ENCODE data around the gene DNAH17.

GRCh38 chr17:78049644-78050649 is 78.6 kb downstream of the TMC6 start:
- PRO-cap = no peak

DNA sequence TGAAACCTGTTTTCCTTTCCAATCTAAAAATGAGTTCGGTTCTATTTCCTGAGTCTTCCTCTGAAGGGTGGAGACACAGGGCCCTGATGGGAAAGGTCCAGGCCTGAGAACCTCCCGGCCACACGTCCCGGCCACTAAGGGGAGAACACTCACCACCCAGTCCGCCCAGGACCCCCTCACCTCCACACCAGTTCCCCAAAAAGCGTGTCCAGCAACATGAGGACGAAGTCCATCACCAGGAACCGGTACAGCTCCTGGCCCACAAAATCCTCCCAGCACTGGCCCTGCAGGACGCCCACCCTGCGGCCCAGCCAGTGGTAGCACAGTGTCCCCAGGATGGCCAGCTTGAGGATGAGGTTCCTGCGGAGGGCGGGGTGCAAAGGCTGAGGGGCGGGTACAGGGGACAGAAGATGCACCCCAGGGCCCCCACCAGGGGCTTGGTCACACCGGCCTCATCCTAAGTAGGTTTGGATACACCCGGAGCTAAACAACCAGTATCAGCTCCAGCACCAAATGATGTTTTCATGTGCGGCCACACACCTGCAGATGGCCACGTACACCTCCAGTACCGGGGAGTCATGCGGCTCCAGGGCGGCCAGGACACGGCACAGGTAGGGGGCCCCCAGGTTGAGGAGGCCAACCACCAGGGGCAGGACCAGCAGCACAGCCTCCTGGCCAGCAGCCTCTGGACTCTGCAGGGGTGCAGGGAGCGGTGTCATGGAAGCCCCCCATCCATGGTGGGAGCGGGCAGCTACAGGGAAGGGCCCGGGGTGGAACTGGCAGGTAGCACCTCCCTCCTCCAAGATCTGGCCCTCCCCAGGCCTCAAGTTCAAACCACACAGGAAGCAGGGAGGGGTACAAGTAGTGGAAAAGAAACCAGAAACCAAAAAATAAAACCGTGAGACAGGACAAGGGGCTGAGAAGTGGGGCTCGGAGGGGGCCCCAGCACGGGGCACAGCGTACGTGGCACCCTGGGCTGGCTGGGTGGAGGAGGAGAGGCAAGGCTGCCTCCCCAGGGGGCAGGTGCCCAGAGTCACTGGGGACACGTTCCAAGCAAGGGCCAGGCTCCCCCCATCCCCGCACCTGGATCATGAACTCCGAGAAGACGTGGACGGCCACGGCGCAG is 7.7 kb downstream of the TMC6 start:
- PRO-cap = no peak

DNA sequence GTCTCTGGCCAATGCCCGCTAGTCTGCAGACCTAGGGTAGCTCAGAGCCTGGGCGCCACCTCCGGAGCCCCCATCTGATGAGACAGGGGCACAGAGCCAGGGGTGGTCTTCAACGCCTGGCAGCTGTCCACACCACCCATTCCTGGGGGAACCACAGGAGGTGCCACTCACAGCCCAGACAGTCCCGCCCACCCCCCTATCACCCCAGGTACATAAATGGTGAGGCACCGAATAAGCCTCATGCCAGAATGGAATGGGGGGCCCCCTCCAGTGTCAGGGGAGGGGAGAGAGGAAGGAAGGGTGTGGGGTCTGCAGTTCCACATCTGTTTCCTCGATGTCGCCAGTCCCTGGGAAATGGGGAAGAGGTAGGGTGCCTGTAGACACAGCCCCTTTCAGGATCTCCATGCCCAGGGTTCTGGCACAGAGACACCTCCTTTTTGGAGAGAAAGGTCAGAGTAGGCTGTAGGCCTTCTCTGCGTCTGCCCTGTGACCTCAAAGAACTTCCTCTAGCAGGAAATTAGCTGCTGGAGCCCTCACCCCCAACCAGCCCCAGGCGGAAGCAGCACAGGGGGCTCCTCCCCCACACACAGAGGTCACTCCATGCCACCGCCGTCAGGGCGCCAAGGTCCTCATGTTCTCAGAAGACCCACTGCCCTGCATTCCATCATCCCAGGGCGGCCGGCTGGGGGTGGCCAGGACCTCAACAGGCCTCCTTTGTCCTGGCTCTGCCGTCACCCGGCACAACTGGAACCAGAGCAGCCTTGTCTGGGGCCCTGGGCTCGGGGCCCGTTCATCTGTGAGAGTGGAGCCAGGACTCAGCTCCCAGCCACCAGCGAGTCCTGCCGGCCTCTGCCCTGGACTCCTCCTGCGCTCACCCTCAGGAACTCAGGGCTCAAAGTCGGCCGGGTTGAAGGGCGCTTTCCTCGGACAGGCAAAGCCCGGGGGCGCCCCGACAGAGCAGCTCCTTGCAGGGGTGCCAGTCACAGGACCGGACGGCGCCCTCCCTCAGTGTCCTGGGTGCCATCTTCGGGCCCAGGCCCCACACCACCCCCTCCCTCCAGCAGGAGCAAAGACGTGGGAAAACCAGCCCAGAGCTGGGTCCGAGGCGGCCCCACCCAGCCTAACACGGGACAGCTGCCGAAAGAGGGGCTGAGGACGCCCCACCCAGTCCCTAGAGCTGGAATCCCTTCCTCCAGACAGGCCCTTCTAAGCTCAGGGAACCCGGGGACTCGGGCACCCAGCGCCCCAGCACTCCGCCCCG is 1.3 kb downstream of the TMC6 start:
- PRO-cap = no peak

- PRO-cap = no peak
Observed at GRCh38 chr17:78137454-78138229, 7.1 kb downstream of the TMC8 start.

DNA sequence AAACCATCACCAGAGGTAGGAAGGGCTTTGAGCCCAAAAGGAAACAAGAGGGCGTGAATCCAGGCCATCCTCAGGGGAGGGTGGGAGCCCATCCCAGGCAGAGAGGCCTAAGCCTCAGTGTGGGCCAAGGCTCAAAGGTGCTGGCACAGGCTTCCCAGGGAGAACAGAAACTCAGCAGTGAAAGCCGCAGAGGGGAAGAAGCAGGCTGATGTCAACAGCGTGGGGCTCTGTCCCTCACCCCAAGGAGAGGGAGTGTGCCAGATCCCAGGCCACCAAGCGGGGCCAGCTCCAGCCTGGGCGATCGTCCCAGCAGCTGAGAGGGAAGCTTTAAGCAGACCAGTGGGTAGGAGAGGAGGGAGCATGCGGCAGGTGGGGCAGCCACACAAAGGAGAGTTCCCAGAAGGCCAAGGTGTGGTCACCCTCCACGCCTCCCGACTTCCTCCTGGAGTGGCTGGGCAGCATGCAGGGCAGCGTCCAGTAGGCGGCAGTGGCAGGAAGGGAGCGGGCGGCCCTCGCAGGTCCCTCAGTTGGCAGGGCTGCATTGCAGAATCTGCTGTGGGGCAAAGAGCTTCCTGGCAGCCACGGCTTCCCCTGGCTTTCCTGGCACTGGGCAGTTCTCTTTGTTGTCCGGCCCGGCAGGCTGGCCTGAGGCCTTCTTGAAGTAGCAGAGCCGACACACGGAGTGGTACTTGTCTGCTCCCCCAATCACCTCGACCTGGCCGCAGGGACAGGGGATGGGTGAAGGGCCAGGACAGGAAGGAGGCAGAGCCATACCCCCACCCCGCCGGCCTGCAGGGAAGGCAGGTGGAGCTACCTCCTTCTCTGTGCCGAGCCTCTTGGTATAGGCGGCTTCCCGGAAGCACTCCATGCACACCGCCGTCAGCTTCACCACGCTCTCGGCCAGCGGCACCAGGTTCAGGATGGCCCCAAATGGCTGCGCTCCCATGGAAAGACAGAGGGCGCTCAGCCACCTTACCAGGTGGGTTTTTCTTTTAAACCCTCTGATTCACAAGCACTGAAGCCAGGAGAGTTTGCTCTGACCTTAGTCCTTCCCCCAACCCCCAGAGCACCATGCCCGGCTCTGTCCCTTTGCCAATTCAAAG is 6.2 kb downstream of the SYNGR2 start:
- PRO-cap = no peak

DNA sequence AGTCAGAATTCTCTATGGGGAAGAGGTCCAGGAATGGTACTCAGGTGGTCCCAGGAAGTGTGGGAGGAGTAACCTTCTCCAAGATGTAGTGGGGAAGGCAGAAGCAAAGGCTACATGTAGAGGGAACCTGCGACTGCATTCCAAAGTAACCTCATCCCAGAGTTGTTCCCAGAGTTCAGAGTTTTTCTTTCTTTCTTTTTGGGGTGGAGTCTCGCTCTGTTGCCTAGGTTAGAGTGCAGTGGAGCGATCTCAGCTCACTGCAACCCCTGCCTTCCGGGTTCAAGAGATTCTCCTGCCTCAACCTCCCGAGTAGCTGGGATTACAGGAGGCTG is 1.5 kb downstream of the TK1 start:
- PRO-cap = no peak

DNA sequence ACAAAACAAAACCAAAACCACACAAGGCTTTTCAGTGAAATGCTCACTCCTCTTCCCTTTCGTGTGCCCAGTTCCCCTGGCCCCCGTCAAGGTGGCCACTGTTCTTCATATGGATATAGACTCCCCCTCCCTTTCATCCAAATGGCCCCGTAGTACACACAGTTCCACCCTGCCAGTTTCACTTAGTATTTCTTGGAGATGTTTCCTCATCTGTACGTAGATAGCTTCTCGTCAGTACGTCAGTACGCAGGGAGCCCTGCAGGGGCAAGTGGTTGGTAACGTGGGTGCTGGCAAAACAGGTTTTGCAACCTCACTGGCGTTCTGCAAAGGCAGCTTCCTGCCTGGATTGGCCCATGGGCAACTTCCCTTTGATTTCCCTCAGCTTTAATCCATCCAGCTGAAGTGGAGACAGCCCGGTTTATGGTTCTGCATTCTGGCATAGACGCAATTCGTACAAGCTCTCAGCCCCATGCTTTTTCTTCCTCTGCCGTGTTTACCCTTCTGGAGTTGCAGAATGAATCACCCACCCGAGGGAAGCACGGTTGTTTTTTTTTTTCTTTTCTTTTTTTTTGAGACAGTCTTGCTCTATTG is 11.8 kb downstream of the AFMID start:
- PRO-cap = no peak

GRCh38 chr17:78230978-78231534 is 375 bp upstream of the TMEM235 start:
- PRO-cap = no peak

DNA sequence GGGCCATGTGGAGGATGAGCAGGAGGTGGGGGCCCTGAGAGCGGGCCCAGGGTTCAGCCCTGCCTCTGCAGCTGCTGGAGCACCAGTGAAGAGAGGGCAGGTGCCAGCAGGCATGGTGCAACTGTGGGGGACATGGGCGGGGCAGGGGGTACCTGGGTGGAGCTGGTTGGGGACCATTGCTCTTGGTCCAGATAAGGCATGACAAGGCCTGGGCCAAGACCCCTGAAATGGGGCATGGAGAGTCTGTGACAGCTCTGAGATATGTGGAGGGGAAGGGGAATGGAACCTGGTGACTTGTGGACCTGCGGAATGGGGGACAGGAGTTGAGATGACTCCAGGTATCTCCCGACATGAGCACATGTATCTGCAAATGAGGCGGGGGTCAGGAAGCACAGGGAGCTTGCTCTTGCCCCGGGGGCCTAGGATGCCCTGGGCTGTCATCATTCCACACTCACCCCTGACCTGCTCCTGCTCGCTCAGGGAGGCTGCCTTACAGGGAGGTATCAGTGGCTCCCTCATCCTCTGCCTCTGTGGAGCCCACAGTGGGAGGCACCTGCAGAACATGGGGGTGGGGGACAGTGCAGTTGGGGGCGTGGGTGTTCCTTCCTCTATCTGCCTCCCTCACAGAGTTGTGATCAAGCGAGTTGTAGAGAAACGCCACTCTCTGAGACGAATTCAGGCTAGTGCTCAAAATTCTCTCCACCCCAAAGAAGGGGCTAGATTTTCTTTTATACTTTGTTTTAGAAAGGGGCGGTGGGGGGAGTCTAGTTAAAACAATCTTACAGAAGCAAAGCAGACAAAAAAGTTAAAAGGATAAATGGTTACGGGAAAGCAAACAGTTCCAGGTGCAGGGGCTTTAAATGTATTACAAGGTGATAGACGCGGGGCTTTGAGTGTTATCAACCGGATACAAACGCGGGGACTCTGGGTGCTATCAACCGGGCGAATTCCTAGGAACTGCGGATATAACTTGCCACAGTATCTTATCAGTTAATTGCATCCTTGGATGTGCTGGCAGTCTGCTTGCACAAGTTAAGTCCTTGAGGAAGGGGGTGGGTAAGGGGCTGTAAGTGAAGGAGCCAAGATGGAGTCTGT is 40.3 kb downstream of the TMEM235 start:
- PRO-cap = no peak

DNA sequence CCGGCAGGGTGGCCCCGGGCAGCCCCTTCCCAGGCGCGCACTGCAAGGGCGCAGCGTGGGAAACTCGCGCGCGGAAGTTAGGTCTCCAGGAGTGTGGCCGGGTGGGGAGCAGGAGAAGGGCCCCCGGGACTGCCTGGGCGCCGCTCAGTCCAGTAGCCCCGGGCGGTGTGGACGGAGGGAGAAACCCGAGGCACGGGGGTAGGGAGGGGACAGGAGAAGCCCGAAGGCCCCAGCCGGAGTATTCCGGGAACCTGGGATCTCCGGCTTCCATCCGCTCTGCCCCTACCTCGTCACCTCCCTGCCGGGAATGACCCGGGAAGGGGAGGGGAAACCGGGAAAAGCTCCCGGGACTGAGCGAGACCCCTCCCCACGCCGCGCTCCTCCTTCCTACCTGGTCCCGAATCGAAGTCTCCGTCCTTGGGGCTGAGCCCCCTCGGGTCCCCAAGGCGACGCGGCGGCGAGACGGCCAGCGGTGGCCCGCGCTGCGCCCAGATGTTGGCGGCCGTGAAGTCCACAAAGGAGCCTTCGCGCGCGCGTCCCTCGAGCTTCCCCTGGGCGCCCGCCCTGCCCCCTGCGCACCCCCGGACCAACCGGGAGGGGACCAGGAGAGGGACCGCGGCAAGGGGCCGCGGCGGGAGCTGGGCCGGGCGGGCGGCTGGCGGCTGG is 385 bp downstream of the SOCS3 start:
- PRO-cap = unidirectional peak, minus-strand start at position 202 of the sequence; unidirectional peak, minus-strand start at position 309 of the sequence

GRCh38 chr17:78378795-78379483 is 490 bp downstream of the PGS1 start:
- PRO-cap = bidirectional peak, plus-strand start at chr17:78379332, minus-strand start at chr17:78379257

GRCh38 chr17:78425810-78426901 is 47.7 kb downstream of the PGS1 start:
- PRO-cap = no peak

- PRO-cap = no peak
Observed at GRCh38 chr17:78427982-78428660, 49.7 kb downstream of the PGS1 start.

DNA sequence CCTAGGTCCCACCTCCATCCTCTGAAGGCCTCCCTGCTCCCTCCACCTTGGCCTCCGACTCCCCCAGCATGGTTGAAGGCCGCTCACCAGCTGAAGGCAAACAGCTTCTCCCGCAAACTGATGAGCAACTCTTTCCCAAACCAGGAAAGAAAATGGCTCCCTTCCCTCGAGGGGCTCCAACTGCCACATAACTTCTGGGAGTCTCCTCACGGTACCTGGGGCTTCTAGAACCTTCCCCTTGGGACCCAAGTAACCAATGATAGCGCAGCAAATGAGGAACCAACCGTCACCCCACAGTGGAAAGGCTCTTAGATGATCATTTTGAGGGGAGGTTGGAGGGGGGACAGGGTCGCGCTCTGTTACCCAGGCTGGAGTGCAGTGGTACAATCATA is at the start of gene DNAH17:
TSS of gene DNAH17 (minus strand) at position 189 of the 392 bp plus-strand sequence.
- PRO-cap = no peak

DNA sequence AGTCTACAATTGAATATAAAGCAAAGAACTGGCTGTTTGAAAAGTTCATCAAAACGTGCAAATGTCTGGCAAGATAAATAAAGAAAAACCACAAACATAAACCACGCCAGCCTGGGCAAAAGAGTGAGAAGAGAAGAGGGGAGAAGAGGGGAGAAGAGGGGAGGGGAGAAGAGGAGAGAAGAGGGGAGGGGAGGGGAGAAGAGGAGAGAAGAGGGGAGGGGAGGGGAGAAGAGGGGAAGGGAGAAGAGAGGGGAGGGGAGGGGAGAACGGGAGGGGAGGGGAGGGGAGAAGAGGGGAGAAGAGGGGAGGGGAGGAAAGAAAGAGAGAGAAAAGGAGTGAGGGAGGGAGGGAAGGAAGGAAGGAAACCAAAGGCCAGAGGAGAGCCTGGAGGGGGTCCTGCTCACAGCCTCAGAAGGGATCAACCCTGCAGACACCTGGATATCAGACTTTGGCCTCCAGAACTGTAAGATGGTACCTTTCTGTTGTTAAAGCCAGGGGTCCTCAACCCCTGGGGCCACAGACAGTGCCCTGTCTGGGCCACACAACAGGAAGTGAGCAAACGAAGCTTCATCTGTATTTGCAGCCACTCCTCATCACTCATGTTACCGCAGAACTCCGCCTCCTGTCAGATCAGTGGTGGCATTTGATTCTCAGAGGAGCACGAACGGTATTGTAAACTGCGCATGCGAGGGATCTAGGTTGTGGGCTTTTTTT is 54.5 kb upstream of the DNAH17 start:
- PRO-cap = no peak

- PRO-cap = no peak
Observed at GRCh38 chr17:78679274-78679864, 102.2 kb upstream of the DNAH17 start.

DNA sequence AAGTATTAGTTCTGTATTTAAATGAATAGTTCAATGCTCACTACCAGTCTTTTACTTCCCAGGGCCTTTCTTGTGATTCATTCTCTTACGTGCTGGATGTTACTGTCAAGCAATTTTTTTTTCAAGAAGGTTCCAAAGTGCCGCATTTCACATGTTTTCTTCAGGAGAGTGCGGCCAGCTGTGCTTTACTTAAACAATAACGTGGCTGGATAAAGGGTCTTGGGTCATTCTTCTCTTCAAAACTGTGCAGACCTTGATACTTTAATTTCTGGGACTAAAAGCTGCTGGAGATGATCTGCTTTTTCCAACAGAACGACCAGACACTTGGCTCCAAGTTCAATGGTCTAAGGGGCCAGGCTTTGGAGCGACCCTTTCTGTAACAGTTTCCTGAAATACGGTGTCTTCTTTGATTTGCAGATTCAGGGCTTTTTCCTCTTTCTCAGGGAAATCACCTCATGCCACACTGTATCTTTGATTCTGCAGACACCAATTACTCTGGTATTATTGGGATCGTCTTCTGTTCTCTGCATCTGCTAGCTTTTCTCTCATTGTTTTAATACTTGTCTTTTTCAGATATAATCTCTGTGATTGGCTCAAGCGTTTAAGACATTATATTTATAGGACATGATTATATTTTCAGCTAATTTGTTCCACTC is 96.3 kb downstream of the CYTH1 start:
- PRO-cap = no peak

- PRO-cap = no peak
Observed at GRCh38 chr17:78697969-78698506, 84.0 kb downstream of the CYTH1 start.

GRCh38 chr17:78733289-78733832 is 48.7 kb downstream of the CYTH1 start:
- PRO-cap = no peak

- PRO-cap = no peak
Observed at GRCh38 chr17:78759581-78760321, 22.3 kb downstream of the CYTH1 start.